Thyroid gland (tissue), 7 donors: ENCODE results near the genes OR1L6, OR5C1 and GPR21.

- PRO-cap, 2 experiments, result no peak in any of the 2 experiments
- RAMPAGE, long total RNA, 5 experiments, result no peak in any of the 5 experiments
Measured at GRCh38 chr9:121612318-121612920, 39.0 kb upstream of the DAB2IP start.

DNA sequence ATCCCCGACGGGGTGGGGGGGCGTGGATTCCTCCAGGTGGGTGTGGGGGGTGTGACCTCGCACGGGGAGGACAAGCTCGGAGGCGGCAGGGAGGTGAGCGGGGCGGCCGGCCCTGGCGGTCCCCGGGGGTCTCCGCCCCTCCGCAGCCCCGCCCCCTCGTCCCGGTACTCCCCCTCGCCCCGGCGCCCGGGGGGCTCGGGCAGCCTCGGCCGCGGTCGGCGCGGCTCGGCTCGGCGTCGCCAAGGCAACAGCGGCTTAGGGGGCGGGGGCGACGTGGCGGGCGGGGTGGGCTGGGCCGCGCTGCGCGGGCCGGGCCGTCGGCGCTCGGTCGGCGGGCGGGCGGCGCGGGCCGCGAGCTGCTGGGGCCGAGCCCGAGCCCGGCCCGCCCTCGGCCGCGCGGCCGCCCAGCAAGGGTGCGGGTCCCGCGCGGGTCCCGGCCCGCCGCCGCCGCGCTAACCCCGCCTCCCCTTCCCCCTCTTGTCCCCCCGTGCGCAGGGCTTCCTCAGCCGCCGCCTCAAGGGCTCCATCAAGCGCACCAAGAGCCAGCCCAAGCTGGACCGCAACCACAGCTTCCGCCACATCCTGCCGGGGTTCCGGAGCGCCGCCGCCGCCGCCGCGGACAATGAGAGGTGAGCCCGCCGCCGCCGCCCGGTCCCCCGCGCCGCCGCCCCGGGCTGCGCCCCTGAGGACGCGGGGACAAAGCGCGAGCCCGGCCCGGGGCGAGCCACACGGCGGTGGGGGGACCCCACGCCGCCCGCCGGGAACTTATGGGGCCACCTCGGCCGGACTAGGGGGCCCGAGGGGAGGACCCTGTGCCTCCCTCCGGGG is 47.6 kb downstream of the DAB2IP start:
- PRO-cap, 2 experiments, result peak in 2 of 2 experiments; most common plus-strand start position 328 of the sequence (in 1); most common minus-strand start position 649 of the sequence (in 1)
- RAMPAGE, long total RNA, 5 experiments, result no peak in any of the 5 experiments

- PRO-cap, 2 experiments, result no peak in any of the 2 experiments
- RAMPAGE, long total RNA, 5 experiments, result no peak in any of the 5 experiments
Measured at GRCh38 chr9:121731835-121732869, 80.7 kb downstream of the DAB2IP start.

DNA sequence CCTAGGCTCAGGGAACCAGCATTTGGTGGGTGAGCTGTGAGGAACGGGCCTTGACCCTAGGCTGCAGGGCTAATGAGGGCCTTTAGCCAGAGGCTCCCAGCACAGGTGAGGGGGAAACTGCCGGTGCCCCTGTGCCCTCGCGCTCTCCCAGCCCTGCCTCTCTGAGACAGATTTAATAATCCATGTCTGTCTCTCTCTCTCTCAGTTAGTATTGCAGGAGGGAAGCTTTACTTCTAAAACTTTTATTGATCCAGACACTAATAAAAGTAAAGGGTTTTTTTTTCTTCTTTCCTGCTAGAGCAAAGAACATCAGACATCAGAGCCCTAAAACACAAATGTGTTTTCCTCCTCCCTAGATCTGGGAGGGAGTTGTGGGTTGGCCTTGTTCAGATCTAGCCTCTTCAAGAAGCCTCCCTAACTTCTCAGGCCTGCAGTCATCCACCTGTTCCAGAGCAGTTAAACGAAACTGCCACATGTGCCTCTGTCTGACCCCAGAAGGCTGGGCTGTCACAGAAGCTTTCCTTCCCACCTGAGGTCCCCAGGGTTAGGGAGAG is 86.8 kb downstream of the DAB2IP start:
- PRO-cap, 2 experiments, result no peak in any of the 2 experiments
- RAMPAGE, long total RNA, 5 experiments, result no peak in any of the 5 experiments

GRCh38 chr9:121739612-121740379 is 88.4 kb downstream of the DAB2IP start:
- PRO-cap, 2 experiments, result no peak in any of the 2 experiments
- RAMPAGE, long total RNA, 5 experiments, result no peak in any of the 5 experiments

GRCh38 chr9:121760406-121760926 is 109.0 kb downstream of the DAB2IP start:
- PRO-cap, 2 experiments, result no peak in any of the 2 experiments
- RAMPAGE, long total RNA, 5 experiments, result no peak in any of the 5 experiments

- PRO-cap, 2 experiments, result peak in 2 of 2 experiments; most common plus-strand start chr9:121779790 (in 2); most common minus-strand start chr9:121779602 (in 1)
- RAMPAGE, long total RNA, 5 experiments, result no peak in any of the 5 experiments
Measured at GRCh38 chr9:121779291-121779930, 128.0 kb downstream of the DAB2IP start.

DNA sequence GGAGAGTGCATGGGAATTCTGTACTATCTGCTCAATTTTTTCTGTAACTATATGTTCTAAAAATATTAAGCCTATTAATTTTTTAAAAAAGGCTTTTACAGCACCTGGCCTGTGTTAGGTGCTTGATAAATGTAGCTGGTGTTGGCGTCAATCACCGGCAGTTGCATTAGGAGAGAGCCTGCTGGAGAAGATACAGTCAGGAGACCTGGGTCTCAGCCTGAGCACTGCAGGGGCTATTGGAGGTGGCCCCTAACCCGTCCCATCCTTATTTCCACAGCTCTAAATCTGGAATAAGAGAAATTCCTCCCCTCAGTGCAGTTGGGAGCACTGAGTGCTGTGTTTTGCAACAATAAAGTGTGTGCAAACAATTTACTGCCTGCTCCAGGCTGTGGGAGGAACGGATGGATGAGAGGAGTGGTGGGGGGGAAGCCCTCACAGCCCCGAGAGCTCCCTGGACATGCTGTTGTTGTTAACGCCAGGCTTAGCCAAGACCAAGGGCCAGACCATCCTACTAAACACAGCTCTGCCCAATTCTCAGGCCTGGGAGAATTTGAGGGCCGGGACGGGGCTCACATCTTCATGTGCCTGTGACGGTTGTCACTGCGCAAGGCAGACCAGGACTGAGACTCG is 200.1 kb downstream of the DAB2IP start:
- PRO-cap, 2 experiments, result peak in 1 of 2 experiments; most common plus-strand start position 494 of the sequence (in 1)
- RAMPAGE, long total RNA, 5 experiments, result no peak in any of the 5 experiments

GRCh38 chr9:122265871-122266587 is 1.3 kb downstream of the MRRF start:
- PRO-cap, 2 experiments, result no peak in any of the 2 experiments
- RAMPAGE, long total RNA, 5 experiments, result no peak in any of the 5 experiments

DNA sequence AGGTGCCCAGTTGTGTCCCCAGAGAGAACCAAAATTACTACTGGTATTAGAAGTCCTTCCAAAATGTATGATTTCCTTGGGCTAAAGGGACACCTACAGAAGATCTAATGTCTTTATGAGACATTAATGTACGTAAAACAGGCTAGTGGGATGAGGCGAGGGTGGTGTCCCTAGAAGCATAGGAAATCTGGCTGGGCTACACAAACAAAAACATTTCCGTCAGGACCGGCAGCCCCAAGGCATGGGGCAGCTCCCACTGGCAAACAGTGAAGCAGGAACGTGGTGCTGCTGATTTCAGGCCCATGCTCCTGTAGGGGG is 42.2 kb downstream of the MRRF start:
- PRO-cap, 2 experiments, result no peak in any of the 2 experiments
- RAMPAGE, long total RNA, 5 experiments, result no peak in any of the 5 experiments

DNA sequence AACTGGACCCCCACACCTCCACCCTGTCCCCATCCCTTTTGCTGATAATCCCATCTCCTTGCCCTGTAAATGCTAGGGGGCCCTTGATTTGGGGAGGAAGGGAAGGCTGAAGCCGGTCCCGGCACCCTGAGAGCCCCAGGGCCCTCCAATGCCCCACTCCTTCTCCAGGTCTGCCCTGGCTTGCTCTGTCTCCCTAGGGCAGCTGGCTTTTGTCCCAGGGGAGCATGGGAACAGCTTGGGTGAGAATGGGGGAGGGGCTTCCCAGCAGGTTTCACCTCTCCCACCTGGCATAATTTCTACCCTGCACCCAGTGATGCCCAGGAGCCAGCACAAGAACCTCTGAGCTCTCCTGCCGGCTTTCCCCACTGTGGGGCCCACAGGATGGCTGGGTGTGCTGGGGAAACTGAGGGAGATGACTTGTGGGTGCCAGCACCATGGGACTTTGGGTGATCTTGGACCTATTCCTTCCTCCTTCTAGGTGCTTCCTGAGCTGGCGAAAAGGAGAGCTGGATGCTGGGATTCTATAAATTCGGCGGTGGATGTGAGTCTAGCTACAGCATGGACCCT is 1.1 kb upstream of the PTGS1 start:
- PRO-cap, 2 experiments, result no peak in any of the 2 experiments
- RAMPAGE, long total RNA, 5 experiments, result no peak in any of the 5 experiments

GRCh38 chr9:122741880-122742518 is at the start of gene OR1L6:
Gene OR1L6, plus strand, starts transcription at chr9:122742303.
- PRO-cap, 2 experiments, result no peak in any of the 2 experiments
- RAMPAGE, long total RNA, 5 experiments, result no peak in any of the 5 experiments

DNA sequence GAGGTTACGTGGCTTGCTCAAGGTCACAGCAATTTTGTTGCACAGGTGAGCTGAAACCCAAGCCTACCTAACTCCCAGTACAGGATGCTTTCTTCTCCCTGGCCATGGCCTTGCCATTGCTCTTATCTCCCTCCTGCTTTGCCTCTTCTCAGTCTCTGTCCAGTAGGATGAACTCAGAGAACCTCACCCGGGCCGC is at the start of gene OR5C1:
OR5C1 (plus strand) TSS at position 168 of the 196 bp plus-strand sequence.
- PRO-cap, 2 experiments, result no peak in any of the 2 experiments
- RAMPAGE, long total RNA, 5 experiments, result no peak in any of the 5 experiments

- PRO-cap, 2 experiments, result peak in 1 of 2 experiments; most common plus-strand start chr9:122827323 (in 1)
- RAMPAGE, long total RNA, 5 experiments, result no peak in any of the 5 experiments
Measured at GRCh38 chr9:122826927-122827605, 1.3 kb downstream of the PDCL start.

DNA sequence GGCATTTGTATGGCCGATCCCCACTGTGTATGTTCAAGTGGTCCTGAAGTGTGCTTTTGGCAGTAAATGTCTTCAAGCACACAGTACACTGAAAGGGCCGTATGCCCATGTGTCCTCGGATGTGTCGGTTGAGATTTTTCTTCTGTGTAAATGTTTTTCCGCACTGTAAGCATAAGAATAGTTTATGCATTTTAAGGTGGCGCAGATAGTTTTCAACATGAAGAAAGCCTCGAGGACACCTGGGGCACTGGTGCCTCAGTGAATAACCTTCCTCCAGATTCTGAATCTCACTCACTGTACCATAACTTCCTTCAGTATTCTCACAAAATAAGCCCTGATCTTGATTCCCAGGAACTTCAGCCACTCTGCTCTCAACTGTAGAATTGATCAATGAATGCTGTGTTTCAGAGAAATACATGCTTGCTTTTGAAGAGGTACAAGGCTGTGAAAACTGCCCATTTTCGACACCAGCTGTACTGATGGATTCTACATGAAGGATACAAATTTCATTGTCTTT is 2.1 kb downstream of the ZBTB6 start:
- PRO-cap, 2 experiments, result no peak in any of the 2 experiments
- RAMPAGE, long total RNA, 5 experiments, result start-site peak on the minus strand in 1 of 5 experiments, centred at positions 115 to 371 of the sequence, 6 to 7 reads per replicate

GRCh38 chr9:123033306-123033906 is at the start of gene GPR21:
Gene GPR21, plus strand, starts transcription at chr9:123033667.
- PRO-cap, 2 experiments, result peak in 1 of 2 experiments; most common plus-strand start chr9:123033650 (in 1); most common minus-strand start chr9:123033639 (in 1)
- RAMPAGE, long total RNA, 5 experiments, result no peak in any of the 5 experiments

GRCh38 chr9:123033907-123034195 is 384 bp downstream of the GPR21 start:
- PRO-cap, 2 experiments, result peak in 1 of 2 experiments; most common plus-strand start chr9:123034017 (in 1); most common minus-strand start chr9:123034015 (in 1)
- RAMPAGE, long total RNA, 5 experiments, result no peak in any of the 5 experiments

GRCh38 chr9:123073304-123073962 is 40.0 kb downstream of the GPR21 start:
- PRO-cap, 2 experiments, result no peak in any of the 2 experiments
- RAMPAGE, long total RNA, 5 experiments, result no peak in any of the 5 experiments

DNA sequence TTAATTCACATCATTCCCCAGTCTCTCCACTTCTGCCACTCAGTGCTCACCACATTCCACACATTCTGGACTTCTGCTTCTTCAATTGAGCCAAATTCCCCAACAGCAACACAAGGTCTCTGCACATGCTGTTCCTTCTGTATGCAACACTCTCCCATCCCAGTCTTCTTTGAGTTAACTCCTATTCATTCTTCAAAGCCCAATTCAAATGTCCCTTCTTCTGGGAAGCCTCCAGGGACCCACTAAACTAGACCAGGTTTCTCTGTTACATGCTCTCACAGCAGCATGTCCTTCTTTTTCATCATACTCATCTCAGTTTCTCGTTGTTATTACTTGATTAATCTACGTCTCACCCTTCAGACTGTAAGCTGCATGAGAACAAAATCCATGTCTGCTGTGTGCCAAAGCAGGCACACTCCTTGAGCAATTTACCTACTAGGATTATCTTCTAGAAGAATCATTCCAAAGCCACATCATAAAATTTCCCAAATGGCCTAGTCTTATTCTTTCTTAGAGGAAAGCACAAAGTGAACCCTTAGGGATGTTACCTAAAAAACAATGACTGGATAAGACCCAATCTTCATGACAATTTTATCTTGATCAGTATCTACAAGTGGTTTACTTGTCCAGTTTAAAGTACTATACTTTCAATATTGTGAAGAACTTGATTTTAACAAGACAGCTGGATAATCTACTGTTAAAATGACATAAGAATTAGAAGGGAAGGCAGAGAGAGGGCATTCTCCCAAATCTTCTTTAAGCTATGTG is 98.1 kb downstream of the GPR21 start:
- PRO-cap, 2 experiments, result no peak in any of the 2 experiments
- RAMPAGE, long total RNA, 5 experiments, result no peak in any of the 5 experiments

- PRO-cap, 2 experiments, result no peak in any of the 2 experiments
- RAMPAGE, long total RNA, 5 experiments, result no peak in any of the 5 experiments
Measured at GRCh38 chr9:123184017-123184340, 84.4 kb downstream of the STRBP start.